Camera-type eye (tissue), 1 donor: ENCODE measurements around the genes ZNRF1, LDHD, CFDP1 and CHST6.

GRCh38 chr16:74503282-74503778 lies 82.1 kb upstream of the CLEC18B start:
- RAMPAGE, long total RNA, result no peak

GRCh38 chr16:74726107-74726434 lies 25.4 kb upstream of the MLKL start:
- RAMPAGE, long total RNA, result no peak

DNA sequence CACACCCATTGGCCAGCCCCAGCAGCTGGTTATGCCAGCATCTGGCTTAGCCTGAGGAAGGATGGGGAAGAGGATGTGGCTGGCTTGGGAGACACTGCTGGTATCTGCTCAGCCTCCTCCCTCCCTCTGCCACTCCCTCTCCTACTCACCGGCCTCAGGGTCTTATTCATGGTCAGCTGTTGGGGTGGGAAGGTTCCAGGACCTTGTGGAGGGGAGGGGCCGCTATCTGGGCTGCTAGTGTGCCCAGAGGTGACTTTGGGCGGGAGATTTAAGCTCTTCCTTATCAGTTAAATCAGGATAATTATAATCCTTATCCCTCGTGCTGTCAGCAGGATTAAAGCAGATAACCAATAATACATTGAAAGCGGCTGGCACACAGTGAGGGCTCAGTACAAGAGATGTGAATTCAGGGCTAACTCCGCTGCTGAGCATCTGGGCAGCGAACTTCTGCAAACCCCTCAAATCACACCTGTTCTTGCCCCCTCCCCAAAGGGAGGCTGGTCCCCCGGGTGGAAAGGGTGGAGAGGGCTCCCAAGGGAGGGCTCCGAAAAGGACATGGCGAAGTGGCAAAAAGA lies 36.1 kb upstream of the MLKL start:
- RAMPAGE, long total RNA, result no peak

DNA sequence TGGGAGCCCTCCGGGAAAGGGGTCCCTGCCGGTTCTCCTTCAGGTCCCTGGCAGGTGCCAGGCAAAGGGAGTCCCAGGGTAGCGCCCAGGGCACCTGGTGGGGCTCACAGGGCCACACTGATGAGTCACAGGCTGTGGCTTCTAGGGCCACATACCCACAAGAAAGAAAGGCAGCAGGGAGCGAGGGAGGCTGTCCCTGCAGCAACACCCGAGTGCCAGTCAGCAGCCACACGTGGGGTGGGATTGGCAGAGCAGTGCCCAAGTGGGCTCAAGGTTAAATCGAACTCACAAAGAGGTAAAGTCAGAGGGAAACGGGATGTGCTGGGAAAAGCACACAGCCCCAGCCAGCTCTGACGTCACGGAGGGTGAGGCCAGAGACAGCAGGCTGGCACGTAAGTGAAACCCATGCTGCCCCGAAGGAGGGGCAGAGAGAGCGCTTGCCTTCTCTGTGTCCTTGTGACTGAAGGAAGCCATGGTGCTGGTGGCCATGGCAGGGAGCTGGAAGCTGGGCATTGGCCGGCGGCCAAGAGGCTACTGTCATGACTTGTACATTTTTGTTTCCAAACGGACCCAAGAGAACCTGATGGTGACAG lies 33.8 kb downstream of the FA2H start:
- RAMPAGE, long total RNA, result no peak

DNA sequence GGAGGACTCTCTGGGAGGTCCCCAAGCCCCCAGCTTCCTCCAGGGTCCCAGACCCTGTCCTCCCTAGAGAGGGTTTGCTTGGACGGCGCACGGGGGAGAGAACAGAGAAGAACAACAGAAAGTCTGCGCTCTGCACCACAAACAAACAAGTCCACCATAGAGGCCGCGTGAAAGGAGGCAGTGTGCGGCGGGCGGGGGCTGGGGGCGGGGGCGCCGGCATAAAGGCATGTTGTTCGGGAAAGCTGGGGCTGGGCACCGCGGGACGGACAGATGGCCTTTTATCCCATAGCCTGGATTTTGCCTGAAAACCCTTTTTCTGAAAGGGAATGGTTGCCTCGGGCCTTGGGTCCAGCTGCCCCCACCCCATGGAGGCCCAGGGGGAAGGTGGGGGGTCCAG lies 26.0 kb downstream of the FA2H start:
- RAMPAGE, long total RNA, result no peak

DNA sequence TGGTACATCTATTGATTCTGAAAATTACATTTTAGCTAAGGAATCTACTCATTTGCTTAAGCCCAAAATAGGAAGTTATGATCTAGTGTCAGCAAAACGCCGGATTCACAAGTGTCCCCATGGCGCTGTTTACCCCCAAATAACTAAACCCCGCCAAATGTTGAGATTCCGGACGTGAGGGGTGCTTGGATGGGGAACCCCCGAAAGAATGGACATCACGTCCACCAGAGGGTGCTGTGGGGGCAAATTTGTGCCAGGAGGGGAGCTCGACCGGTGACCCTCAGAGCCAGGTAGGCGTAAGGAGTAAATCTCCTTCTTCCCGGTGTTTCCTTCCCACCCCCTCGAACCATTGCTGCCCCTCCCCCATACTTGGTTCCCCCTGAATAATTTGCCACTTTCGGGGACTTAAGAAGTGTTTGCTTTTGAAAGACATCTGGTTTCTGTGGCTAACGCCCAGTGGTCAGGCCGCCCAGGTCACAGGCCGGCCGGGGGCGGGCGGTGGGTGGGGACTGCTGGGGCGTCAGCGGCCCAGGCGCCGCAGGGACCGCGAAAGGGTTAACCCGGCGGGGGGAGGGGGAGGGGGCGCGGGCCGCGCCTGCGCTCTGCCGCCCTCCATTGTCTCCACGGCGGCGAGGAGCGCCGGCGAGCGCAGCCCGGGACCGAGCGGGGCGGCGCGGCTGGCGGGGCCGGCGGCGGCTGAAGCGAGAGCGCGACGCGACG lies at the start of gene ZNRF1:
Gene ZNRF1, plus strand, starts transcription at position 615 of the 720 bp plus-strand sequence.
- RAMPAGE, long total RNA, result no peak

DNA sequence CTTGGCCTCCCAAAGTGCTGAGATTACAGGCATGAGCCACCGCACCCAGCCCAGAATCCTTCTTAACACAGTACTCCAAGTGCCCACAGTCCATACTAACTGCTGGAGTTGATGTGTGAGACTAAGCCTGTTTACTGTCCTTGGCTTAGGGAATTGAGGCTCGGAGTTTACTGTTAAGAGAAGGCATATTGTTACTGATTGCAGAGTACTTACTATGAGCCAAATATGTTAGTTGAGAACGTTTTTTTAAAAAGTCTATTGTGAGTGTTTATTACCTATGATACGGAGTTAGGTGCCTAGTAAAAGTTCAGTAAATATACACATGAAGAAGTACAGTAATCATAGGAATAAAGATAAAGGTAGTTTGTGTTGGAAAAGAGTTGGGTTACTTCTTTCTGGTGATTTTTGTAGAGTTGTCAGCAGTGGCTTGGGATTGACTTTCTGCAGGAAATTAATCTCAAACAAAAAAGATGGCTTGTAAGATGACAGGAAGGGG lies 25.3 kb downstream of the ZNRF1 start:
- RAMPAGE, long total RNA, result no peak

GRCh38 chr16:75065472-75066076 lies 51.0 kb downstream of the LDHD start:
- RAMPAGE, long total RNA, result no peak

DNA sequence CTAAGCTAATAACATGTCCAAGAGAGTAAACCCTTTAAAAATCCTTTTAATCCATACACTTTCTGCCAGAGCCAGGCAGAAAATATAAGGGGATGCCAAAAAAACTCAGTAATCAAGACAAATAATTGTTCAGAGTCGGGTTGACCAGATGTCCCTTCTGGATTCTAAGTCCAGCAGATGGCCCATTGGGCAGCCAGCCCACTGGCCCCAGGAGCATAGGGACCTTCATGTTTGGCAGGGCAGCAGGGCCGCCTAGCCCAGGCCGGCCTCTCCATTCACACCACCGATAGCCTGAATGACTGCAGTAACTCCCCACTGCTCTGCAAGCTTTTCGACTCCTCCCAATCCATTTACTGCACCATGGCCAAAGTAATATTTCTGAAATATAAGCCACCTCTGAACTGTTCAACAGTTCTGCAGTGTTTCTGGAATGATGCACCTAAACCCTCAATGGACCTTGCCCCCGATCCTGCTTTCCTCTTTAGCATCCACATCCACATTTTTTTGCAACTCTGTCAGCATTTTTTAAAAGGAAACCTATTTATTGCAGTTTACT lies 46.5 kb downstream of the LDHD start:
- RAMPAGE, long total RNA, result no peak

DNA sequence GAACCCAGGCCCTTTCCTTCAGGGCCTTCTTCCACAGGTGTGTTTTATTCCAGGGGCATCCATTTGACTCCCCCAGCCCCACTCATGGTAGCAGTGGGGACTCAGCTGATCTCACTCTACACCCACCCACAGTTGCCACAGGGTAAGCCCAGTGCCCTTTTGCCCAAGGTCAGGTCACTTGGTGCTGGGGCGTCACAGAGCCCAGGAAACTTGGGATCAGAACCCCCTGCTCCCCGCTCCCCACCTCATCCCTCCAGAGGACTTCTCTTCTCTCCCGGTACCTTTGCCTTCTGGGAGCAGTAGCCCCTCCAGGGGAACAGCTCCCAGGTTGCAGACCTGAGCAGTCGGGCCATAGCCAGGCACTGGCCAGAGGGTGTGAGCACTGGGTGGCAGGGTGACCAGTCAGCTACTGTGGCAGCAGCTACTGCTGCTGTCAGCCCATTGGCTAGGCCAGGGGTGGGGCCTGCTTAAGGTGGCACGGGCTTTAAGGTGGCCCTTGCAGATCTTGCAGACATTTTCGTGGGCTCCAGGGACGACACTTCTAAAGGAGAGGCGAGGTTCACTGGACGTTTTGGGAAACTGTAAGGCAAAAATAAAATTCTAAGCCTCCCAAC lies at the start of gene LDHD:
Gene LDHD, minus strand, starts transcription at position 413 of the 614 bp plus-strand sequence.
- RAMPAGE, long total RNA, result start-site peak on the minus strand centred at position 399 of the sequence, 42 bp wide, 6 reads

GRCh38 chr16:75169921-75170497 lies 21.7 kb downstream of the ZFP1 start:
- RAMPAGE, long total RNA, result no peak

GRCh38 chr16:75222180-75222918 lies 3.6 kb downstream of the CTRB1 start:
- RAMPAGE, long total RNA, result no peak

GRCh38 chr16:75247988-75248563 lies 3.3 kb downstream of the BCAR1 start:
- RAMPAGE, long total RNA, result no peak

GRCh38 chr16:75248633-75249646 lies 2.5 kb downstream of the BCAR1 start:
- RAMPAGE, long total RNA, result no peak

GRCh38 chr16:75264193-75264599 lies 12.8 kb upstream of the BCAR1 start:
- RAMPAGE, long total RNA, result no peak

GRCh38 chr16:75269724-75269957 lies 18.2 kb upstream of the BCAR1 start:
- RAMPAGE, long total RNA, result no peak

DNA sequence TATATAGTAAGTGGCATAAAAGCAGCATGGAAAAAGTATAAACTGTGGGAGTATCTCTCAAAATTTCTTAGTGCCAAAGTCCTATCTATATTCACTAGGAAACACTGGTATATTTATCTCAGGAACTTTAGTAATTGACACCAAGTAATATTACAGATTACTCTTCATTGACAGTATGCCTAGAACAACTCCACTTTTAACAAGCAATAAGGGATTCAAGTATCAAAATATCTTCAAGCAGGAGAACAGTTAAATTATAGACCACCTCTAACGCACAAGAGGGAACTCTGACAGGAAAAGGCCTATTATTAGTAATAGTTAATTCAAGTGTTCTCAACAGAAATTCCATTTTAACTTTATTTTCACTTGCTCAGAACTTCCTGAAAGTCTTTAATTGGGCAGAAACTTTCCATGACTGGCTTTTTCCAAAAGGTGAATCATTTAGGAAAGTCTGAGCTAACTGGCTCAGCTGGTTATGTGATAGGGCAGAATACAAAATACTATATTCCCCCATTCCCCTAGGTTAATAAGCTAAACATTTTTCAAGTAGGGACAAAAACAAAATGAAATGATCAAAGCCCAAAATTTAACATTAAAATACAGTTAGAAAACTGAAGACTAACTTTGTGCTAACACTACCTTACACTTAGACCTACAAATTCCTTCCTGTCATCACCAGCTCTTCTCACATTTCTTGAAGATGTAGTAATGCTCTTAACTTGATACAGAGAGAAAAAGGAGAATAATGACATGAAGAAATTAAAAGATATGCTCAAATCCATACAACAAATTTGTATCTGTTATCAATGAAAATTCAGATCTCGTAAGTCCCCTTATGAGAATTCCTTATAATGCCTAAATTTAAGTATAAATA lies 31.1 kb downstream of the CFDP1 start:
- RAMPAGE, long total RNA, result no peak

DNA sequence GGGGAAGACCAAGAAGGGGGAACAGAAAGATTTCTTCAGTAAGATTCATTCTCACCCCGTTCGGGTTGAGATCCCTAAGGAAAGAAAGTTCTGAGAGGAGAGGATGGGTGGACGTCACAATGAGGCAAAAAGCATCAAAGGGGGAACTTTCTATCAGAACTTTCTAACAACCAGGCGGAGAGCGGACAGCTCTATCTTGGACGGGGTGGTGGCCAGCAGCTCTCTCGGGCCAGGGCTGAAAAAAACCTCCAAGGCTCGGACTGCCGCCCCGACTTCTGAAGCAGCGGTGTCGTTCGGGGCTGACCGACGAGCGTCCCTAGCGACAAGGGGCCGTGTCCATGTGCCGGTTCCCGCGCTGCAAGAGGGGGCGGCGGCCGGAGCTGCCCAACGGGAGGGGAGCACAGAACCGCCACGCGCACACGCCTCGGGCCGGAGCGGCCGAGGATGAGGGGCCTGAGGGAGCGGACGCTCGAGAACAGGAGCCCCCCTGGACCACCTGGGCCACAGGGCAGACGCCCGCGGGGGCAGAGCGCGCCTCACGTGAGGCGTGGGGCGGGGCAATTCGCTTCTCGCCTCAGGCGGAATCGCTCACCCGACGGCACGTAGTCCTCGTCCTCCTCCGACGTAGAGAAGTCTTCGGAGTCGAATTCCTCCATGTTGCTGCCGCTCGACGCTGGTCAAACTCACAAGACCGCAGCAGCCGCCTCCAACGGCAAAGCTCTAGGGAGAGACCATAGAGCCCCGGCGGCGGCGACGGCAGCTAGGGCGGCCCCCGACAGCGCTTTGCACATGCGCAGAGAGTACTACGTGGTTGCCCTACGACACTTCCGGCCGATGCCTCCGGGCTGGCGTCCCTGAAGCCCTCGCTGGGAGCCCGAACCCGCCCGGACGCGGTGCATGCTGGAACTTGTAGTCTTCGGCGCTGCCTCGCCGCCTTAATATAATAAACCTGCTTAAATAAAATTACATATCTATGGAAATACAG lies at the start of gene CFDP1:
Gene CFDP1, minus strand, starts transcription at position 807 of the 985 bp plus-strand sequence.
- RAMPAGE, long total RNA, result start-site peak on the minus strand centred at position 728 of the sequence, 106 bp wide, 719 reads

- RAMPAGE, long total RNA, result no peak
Measured at GRCh38 chr16:75494477-75495777, at the start of gene CHST6. Gene CHST6 (minus strand): TSS chr16:75495441.

- RAMPAGE, long total RNA, result no peak
Measured at GRCh38 chr16:75501662-75502126, 6.5 kb upstream of the CHST6 start.